ENCODE data around the genes CTXND2, PRUNE1 and POGZ.

DNA sequence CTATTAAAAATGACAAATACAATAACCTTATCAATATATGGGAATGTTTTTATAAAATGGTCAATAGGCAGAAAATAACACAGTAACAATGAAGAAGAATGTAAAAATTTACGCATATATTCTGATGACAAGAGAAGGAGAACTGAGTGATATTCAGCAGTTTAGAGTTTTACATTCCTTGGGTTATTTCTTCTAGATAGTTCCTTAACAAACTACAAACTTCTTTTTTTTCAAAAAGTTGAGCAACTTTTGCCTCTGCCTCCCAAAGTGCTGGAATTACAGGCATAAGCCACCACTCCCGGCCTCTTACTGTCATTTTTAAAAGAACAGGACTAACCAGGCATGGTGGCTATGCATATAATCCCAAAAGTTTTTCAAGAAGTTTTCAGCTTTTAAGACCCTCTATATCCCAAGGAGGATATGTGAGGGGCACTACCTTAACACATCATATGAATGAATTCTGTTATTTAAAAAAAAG, 32.9 kb downstream of the ARNT start:
- RRBS, result no CpG with 5 or more reads among the region's 2 CpGs

GRCh38 chr1:150874665-150875257, 1.6 kb downstream of the ARNT start:
- RRBS, result no CpG with 5 or more reads among the region's 3 CpGs

DNA sequence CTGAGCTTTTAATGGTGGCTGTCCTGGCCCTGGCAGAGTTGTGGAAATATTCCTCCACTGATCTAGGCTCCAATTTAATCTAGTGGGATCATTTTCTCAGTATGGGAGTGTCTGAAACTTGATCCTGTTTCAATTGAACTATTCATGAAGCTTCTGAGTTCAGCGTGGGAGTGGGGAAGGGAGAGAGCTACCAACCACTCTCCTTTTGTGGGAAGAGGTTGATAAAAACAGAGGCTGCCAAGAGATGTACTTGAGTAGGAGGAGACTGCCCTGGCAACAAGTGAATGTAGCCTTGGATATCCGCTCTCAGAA, at the start of gene CTXND2:
TSS of gene CTXND2 (plus strand) at position 136 of the 312 bp plus-strand sequence.
- RRBS, result no CpG with 5 or more reads among the region's 2 CpGs

- RRBS, result no CpG with 5 or more reads among the region's 4 CpGs
Measured at GRCh38 chr1:150929640-150930342, 3.6 kb downstream of the SETDB1 start.

GRCh38 chr1:151008060-151008890, at the start of gene PRUNE1:
TSS of gene PRUNE1 (plus strand) at chr1:151008449.
- RRBS, result 3% methylated on average over 19 of the region's 56 CpGs

GRCh38 chr1:151054798-151055935, 4.3 kb downstream of the CDC42SE1 start:
- RRBS, result 100% methylated on average over 1 of the region's 8 CpGs

DNA sequence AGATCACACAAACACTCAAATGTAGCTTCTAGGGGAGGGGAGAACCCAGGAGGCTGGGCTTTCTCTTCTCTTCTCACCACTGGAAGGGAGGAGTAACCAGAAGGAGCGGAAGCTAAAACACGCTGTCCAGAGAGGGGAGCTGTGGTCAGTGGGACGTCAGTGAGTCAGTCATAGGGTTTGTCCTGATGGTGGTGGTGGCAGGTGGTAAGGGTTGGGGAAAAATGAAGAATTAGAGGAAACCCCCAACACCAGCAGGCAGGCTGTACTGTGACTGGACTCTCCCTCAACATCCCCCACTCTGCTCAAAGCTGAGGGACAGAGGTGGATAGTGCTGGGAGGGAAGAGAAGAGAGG, 1.7 kb downstream of the CDC42SE1 start:
- RRBS, result no CpG with 5 or more reads among the region's 3 CpGs

DNA sequence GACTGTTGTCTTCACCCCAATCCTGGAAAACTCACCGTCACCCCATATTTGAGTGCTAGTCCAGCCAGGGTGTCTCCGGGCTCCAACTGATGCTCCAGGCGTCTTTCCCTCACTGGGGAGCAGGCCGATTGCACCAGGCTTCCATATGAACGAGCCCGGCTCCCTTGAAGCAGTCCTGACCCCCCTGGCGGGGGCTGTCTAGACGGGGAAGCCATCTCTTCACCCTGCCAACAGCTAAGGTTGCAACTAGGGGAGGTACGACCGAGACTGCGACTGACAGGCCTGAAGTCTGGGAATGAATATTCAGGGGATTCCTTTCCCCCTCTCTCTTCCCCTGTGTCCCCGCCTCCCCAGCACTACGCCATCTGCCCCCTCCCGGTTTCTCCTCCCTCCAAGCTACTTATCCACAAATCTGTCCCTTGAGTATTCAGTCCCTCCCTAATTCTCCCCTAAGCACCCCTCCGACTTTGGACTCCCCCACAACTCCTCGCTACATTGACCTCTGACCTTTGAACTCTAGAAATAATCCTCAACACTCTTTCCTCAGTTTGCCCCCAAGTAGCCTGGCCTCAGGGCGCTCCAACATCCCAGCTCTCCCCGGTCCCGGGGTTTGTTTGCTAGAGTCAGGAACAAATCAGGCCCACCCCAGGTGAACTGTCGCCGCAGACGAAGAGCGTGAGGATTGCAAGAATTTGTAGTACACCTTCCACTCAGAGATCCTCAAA, 496 bp downstream of the LYSMD1 start:
- RRBS, result 8% methylated on average over 5 of the region's 23 CpGs

GRCh38 chr1:151166362-151167070, 572 bp downstream of the SCNM1 start:
- RRBS, result no CpG with 5 or more reads among the region's 24 CpGs

- RRBS, result no CpG with 5 or more reads among the region's 17 CpGs
Measured at GRCh38 chr1:151194867-151195609, 3.3 kb upstream of the PIP5K1A start.

DNA sequence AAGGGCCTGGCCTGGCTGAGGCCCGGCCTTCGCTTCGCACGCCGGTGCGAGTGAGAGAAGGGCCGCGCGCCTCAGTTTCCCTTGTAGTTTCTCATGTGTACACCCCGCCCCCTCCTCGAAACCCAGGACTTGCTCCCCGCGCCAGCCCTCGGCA, 840 bp downstream of the ZNF687 start:
- RRBS, result no CpG with 5 or more reads among the region's 14 CpGs

DNA sequence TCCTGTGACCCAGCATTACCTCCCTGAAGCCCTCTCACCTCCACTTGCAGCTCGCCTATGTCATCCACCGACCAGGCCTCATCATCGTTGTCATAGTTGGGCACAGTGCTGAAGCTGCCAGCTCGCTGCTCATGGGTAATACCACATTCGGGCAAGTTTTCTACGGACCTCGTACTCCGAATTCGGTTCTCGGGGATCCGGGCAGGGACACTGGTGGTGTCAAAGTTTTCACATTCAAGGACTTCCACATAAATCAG, 21.2 kb downstream of the PI4KB start:
- RRBS, result no CpG with 5 or more reads among the region's 11 CpGs

GRCh38 chr1:151340742-151341368, 6.2 kb downstream of the RFX5 start:
- RRBS, result no CpG with 5 or more reads among the region's 5 CpGs

DNA sequence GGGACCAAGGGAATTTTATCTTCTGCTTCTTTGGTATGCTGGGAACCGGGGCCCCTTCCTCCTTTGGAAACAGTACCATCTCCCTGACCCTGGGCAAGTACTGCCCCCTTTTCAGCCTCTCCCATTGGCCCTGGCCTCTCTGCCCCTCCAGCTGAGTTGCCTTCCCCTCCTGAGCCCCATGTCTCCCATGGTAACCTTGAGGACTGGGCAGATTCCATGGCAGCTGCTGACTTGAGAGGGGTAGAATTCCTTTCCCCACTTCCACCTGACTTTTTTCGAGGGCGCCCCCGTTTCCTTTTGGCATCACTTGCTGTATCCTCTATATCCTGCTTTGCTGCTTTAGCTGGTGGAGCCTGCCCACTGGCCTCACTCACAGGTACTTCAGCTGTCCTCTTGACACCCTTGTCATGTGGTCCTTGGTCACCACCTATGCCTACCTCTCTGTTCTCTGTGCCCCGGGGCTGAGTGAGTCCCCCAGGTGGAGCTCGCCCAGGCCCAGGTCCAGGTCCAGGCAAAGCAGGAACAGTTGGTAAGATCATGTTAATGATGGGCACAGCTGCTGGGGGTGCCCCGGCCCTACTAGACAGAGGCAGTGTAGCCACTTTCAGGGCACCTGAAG, 4.6 kb downstream of the RFX5 start:
- RRBS, result no CpG with 5 or more reads among the region's 7 CpGs

- RRBS, result no CpG with 5 or more reads among the region's 6 CpGs
Measured at GRCh38 chr1:151365420-151365930, 7.0 kb downstream of the SELENBP1 start.

DNA sequence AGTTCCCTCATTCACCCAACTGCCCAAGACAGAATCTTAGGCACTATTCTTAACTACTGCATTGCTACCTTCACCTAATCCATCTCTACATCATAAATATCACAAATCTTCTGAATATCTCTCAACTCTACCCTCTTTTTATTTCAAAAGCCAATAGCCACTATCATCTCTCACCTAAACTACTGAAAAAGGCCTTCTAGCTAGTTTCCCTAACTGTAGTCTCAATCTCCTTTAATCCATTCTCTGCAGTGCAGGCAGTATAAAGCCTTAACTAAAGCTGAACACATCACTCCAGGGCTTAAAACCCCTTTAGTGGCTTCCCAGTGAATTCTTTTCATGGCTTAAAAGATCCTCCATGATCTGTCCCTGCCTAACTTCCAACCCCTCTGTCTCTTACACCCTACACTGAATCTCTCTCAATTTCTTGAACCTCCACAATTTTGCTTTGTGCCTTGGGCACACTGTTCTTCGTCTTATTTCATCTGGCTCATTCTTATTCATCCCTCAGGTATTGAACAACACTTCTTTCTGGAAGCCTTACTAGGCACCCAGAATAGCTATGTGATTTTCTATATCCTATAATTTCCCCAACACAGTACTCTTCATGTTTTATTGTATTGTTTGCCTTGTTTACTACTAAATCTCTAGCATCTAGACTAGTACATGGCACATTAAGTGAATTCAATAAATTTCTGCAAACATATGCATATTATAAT, 11.6 kb downstream of the PSMB4 start:
- RRBS, result no CpG with 5 or more reads among the region's 1 CpG

DNA sequence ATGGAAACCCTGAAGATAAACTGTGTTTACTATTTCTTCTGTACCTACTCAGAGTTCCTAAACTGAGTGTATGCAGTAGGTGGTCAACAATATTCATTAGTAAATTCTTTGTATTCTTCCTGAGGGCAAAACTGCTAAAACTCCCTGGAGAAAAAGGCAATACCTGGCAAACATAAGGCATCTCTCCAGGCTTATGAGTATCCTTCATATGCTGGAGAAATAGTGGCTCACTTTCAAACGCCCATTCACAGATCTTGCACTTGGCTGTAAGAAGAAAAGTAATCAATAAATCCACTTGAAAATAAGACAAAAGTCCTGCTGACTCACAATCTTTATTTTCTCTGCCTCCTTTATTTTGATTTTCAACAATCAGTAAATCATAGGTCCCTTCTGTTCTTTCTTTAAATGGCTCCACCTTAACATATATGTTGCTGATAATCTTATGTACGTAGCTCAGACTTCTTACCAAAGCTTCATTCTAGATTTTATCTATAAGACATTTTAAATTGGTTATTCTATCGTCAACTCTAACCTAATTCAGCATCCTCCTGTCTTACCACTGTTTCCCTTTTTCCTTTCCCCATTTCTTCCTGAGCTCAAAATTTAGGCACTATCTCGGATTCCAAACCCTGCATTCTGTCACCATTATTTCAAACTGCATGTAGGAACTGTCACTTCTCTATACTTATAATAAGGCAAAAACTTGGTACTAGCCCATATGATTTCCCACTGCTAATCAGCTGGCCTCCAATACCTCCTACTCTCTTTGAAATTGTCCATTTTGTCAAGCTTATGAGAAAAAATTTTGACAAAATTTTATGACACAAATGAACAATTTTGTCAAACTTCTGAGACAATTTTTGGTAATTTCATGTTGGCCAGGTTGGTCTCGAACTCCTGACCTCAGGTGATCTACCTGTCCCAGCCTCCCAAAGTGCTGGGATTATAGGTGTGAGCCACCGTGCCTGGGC, 13.0 kb downstream of the PSMB4 start:
- RRBS, result no CpG with 5 or more reads among the region's 6 CpGs

- RRBS, result no CpG with 5 or more reads among the region's 3 CpGs
Measured at GRCh38 chr1:151419863-151420086, 20.4 kb downstream of the PSMB4 start.

GRCh38 chr1:151459024-151459744, at the start of gene POGZ:
TSS of gene POGZ (minus strand) at chr1:151459494.
- RRBS, result 3% methylated on average over 19 of the region's 53 CpGs

DNA sequence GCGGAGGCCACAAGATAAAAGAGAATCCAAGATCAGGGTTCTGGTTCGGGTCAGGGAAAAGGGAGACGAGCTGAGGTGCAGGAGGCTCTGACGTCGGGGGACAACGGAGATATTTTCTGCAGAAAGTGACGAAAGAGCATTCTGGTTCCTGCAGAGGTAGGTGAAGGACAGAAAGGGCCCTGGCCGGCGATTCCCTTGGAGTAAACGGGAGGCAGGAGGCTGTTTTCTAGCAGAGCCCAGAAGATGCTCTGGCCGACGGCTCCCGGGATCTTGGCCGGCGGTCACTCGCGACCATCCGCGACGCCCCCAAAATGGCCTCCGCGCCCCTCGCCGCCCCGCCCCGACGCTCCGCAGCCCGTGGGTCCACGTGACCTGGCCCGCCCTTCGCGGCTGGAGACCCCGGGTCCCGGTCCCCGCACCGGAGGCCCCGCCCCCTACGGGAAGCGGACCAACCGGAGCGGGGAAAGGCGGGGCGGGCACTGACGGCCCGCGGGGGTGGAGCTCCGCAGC, 287 bp upstream of the CGN start:
- RRBS, result 5% methylated on average over 6 of the region's 48 CpGs